Fallopian tube (tissue), 1 donor: ENCODE data around the genes KRTAP20-4, TCP10L and CFAP298.

- PRO-cap, result bidirectional peak, plus-strand start at chr21:29073860, minus-strand start at chr21:29073639; unidirectional peak, plus-strand start at chr21:29074093
These were observed 443 bp upstream of the CCT8 start for GRCh38 chr21:29073779-29074403.

DNA sequence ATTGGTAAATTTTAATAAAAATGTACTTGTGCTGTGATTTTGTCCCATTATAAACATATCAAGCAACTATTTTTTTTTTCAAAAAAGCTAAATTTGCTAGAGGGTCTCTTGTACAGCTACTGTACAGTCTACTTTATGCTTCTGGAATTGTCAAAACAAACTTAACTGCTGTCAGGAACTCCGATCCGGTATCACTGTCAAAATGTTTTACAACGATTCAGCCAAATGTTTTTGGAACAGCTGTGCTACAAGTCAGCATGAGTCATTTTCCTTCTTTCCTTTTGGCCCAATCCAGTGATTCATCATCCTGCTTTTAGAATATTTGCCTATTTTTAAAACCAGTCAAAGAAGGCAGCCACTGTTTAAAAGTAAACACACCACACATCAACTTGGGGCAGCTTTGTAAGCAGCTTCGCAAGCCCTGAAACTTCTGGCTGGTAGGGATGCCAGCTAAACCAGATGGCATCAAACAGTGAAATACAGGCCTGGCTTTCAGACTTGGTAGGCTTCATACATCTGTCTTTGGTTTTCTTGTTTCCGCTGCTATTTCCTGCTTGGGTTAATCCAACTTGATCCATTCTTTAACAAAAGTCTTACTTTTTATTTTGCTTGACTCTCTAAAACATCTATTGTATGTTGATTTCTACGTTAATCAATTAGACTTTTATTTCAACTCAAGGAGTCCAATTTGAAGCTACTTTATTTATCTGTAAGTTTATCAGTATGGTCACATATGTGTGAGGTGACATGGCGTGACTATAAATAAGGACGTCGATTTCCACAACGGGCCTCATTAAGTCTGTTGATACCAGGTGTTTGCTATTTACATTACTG is 15.0 kb downstream of the MAP3K7CL start:
- PRO-cap, result no peak

GRCh38 chr21:29174558-29175072 is 44.2 kb downstream of the MAP3K7CL start:
- PRO-cap, result no peak

- PRO-cap, result no peak
These were observed 64.0 kb downstream of the MAP3K7CL start for GRCh38 chr21:29194438-29194806.

GRCh38 chr21:29310383-29311333 is 11.9 kb downstream of the BACH1 start:
- PRO-cap, result no peak

DNA sequence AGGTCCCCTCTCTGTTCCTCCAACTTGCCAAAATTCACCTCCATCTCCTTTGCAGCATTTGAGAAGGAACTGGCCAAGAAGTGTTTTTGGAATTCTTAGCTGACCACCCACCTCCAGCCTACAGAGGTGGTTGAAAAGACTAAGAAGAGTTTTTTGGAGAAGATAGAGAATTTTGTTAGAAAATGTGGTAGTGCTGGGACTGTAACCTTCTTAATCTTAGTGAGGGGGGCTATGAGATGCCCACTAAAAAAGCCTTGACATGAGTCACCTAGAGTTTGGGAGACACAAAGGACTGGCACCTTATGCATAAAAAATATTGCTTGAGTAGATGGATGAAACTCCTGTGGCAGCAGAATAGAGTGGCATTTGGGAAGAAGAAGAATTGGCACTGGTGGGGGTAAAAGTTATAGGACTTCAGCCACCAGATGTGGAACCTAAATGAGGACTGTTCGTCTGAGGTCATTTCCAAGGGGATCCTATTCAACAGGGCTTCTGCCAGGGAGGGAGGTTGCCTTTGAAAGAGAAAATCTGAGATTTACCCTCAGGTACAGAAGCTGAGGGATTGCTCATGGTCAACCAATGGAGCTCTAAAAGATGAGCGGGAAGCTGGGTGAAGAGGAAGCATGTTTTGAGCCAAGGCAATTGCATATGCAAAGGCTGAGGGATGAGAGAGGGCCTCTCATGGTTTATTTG is 54.9 kb downstream of the BACH1 start:
- PRO-cap, result no peak

- PRO-cap, result no peak
These were observed at the start of gene KRTAP20-4 for GRCh38 chr21:30620453-30620815. Gene KRTAP20-4 (plus strand): TSS chr21:30620627.

DNA sequence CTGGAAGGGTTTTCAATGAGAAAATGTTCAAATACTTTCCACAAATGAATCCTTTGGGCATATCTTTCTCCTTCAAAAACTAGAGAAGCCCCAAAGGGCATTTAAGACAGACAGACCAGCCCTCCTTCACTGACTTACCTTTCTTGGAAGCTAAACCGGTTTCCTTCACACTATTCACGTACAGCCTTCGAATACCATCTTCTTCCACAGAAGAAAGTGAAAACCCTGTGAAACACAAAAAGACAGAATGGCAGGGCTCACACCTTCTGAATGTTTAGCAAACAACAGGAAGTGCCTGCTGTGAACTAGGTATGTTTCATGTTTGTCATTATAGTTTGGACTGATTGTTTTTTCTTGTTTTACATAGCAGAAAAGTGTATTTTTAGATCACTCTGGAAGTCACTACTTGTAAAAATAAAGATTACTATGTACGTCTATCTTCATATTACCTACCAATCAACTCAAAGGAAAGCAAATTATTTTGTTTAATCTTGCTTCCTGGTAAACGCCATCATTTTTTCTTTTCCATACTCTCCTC is 148.7 kb upstream of the KRTAP19-8 start:
- PRO-cap, result no peak

DNA sequence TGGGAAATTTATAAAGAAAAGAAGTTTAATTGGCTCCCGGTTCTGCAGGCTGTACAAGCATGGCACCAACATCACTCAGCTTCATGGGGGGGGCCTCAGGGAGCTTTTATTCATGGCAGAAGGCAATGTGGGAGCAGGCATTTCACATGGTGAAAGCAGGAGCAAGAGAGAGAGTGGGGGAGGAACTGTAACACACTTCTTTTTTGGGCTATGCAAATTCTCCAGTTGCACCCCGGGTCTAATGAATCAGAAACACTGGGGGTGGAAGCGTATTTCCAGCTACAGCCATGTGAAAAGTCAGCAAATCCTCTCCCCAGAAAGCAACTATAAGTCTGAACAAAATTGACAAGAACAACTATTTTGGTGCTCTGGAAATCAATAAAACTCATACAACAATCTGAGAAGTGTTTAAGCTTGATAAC is 11.8 kb upstream of the SOD1 start:
- PRO-cap, result no peak

GRCh38 chr21:31659884-31660675 is 587 bp downstream of the SOD1 start:
- PRO-cap, result no peak

GRCh38 chr21:31668474-31668939 is 9.0 kb downstream of the SOD1 start:
- PRO-cap, result no peak

- PRO-cap, result no peak
These were observed 32.7 kb downstream of the SOD1 start for GRCh38 chr21:31692101-31692772.

- PRO-cap, result bidirectional peak, plus-strand start at chr21:31889305, minus-strand start at chr21:31889133
These were observed 16.2 kb downstream of the HUNK start for GRCh38 chr21:31888989-31889488.

DNA sequence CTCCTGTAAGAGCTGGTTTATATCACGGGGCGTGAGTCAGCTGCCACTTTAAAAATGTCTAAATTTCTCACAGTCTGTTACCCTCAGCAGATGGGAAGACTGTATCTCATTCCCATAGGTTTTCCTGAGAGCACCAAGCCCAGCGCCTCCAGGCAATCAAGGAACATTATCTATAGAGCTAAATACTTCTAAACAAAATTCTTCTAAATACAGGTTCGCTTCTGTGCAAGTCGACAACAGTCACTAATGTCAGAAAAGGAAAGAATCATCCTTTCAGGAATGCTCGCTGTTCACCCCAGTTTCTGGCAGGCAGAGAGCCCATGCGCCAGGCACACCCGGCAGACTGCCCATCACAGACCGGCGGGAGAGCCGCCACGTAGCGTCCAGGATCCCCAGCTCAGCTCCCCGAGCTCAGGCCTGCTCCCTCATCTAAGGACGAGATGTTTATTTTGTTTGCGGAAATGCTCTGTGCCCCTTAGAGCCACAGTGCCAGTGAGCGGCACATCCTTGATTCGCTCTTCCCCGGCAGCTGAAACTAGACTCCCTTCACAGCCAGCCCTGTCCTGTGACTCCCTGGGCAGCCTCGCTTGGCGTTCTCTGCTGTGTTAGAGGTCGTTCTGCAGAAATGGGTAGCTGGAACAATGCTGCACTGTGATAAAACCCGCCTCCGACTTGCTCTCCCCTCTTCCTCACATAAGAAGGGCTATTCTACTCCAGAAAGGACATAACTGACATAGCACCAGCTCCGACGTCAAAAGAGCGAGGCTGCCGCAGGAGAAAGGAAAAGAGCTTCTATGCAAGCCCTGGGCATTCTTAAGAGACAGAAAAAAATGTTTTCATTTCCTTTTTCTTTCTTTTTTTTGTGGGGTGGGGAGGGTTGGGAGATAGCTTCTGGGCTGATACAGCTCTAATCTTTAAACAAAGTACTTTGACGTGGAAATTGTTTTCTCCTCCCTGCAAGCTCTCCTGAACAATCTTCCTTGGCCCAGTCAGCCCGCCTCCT is 37.0 kb downstream of the MRAP start:
- PRO-cap, result no peak

GRCh38 chr21:32382347-32382905 is 10.4 kb downstream of the URB1 start:
- PRO-cap, result no peak

DNA sequence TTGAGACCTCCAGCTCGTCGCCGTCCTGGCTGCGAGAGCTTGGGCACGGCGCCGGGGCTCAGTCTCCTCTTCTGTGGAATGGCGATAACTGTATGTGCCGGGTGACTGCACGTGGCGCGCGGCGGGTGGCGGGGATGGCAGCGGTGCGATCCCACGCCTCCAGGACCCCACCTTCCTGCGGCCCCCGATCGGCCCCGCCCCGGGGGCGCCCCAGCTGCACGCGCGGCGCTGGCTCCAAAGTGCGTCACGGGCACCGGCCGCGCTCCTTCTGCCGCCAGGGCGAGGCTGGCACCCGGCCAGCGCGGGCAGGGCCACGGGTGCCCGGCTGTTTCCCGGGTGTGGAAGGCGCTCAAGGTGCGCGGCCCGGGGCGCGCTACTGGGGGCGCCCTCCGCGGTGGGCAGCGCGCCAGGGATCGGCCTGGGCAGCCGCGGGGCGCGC is 383 bp upstream of the EVA1C start:
- PRO-cap, result bidirectional peak, plus-strand start at position 237 of the sequence, minus-strand start at position 270 of the sequence

- PRO-cap, result no peak
These were observed 82.6 kb downstream of the EVA1C start for GRCh38 chr21:32494783-32495851.

GRCh38 chr21:32569233-32570193 is 15.8 kb downstream of the TCP10L start:
- PRO-cap, result bidirectional peak, plus-strand start at chr21:32569702, minus-strand start at chr21:32569494; bidirectional peak, plus-strand start at chr21:32569900, minus-strand start at chr21:32569933

DNA sequence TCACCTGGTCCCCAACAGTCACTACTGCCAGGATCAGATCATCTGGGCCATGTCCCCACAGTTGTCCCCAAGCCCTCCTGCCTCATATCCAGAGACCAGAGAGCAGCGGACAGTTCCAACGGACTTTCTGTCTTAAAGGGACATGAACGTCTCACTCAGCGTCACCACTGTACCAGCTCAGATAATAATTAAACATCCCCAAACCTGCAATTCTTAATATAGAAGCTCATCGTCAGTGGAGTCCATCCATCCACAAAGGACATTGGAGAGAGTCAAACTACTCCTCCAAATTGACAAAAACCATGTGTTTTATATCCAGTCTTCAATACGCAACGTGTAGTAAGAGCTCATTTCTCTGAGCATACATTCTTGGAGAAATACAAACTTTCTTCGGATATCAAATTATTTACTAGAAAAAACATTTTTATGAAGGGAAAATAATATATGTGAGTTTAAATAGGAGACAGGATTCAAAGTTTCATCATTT is at the start of gene TCP10L:
TSS of gene TCP10L (minus strand) at position 107 of the 487 bp plus-strand sequence.
- PRO-cap, result no peak

DNA sequence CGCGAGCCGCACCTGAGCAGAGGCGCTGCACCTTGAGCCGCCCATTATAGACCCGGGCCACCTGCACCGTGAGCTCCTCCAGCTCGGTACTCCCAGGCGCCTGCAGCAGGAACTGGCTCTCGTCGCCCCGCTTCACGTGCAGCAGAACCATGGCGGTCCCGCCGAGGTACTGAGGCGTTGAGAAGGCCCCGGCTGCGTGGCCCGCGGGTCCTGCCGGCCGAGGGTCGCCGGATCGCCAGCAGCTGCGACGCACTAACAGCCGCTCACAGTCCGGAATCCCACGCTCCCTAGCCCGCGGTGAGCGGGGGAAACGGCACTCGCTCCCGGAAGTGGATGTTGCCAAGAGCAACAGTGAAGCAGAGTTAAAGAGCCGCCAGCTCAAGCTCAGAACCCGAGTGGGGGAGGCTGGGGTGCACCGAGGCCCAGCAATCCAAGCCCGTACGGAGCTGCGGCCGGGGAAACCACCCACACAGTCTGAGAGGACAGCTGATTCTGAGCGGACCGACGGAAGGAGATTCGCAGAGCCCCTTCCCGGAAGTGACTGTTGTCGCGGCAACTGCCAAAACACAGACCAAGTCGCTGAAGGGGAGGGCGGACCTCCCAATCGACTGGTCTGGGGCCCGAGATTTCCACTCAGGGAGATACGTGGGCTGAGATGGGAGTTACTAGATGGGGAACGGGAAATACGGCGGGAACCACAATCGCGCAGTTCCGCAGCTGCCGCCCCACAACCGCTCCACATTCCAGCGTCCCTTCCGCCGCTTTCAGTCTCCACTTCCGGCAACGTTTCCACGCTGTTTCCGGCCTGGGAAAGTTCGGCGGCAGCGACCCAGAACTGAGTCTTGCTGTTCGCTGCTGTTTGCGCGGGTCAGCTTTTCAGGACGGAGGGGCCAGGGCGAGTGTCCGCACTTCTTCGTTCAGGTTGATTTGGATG is at the start of gene CFAP298:
TSS of gene CFAP298 (minus strand) at position 285 of the 934 bp plus-strand sequence.
- PRO-cap, result bidirectional peak, plus-strand start at position 387 of the sequence, minus-strand start at position 280 of the sequence; bidirectional peak, plus-strand start at position 569 of the sequence, minus-strand start at position 494 of the sequence; bidirectional peak, plus-strand start at position 797 of the sequence, minus-strand start at position 766 of the sequence